Daoy (cell line): ENCODE measurements around a stretch of chr18.

GRCh38 chr18:61812170-61812521 lies 80.7 kb downstream of the RNF152 start:
- RAMPAGE, long total RNA: no peak

GRCh38 chr18:61866715-61867065 lies 26.1 kb downstream of the RNF152 start:
- RAMPAGE, long total RNA: no peak

DNA sequence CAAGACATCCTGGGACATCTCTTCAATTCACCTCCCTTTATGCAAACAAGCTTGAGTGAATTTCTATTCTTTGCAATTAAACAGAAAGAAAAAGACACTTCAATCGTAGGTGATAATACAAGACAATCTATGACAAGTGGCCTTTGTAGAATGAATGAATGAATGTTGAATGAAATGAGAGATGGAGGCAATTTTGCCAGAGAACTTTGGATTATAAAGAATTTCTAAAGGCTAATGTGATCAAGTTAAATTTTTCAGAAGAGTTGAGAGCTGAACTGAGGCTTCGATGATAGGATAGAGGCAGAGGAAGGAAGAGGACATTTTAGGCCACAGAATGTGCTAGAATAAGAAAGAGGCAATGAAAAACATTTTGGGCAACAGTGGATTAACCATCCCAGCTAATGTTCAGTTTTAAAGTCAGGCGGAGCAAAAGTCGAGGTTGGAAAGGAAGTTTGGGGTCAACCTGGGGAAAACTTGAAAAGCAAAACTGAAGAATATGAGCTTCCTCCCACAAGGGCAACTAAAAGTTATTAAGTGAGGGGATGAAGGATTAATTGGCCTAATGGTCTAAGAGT lies 6.0 kb downstream of the RNF152 start:
- RAMPAGE, long total RNA: no peak

DNA sequence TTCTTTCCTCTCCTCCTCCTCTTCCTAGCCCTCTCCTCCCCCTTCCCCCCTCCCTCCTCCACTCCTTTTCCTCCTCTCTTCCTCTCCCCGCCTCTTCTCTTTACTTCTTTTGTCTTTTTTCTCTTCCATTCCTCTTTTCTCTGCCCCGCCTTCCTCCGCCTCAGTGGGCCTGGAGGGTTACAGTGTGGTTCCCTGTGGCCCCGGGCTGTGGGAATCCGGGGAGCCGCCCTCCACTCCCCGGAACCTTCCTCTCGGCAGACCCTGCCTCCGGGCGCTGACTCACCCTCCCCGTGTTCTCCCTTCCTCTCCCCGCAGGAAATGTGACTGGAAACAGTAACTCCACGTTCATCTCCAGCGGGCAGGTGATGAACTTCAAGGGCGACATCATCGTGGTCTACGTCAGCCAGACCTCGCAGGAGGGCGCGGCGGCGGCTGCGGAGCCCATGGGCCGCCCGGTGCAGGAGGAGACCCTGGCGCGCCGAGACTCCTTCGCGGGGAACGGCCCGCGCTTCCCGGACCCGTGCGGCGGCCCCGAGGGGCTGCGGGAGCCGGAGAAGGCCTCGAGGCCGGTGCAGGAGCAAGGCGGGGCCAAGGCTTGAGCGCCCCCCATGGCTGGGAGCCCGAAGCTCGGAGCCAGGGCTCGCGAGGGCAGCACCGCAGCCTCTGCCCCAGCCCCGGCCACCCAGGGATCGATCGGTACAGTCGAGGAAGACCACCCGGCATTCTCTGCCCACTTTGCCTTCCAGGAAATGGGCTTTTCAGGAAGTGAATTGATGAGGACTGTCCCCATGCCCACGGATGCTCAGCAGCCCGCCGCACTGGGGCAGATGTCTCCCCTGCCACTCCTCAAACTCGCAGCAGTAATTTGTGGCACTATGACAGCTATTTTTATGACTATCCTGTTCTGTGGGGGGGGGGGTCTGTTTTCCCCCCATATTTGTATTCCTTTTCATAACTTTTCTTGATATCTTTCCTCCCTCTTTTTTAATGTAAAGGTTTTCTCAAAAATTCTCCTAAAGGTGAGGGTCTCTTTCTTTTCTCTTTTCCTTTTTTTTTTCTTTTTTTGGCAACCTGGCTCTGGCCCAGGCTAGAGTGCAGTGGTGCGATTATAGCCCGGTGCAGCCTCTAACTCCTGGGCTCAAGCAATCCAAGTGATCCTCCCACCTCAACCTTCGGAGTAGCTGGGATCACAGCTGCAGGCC lies 59.7 kb downstream of the TNFRSF11A start:
- RAMPAGE, long total RNA: no peak

GRCh38 chr18:62526008-62527150 lies 3.6 kb downstream of the ZCCHC2 start:
- RAMPAGE, long total RNA: no peak

- RAMPAGE, long total RNA: no peak
Observed at GRCh38 chr18:62576520-62577187, 53.8 kb downstream of the ZCCHC2 start.

- RAMPAGE, long total RNA: no peak
Observed at GRCh38 chr18:62751137-62751924, 36.0 kb downstream of the PHLPP1 start.

DNA sequence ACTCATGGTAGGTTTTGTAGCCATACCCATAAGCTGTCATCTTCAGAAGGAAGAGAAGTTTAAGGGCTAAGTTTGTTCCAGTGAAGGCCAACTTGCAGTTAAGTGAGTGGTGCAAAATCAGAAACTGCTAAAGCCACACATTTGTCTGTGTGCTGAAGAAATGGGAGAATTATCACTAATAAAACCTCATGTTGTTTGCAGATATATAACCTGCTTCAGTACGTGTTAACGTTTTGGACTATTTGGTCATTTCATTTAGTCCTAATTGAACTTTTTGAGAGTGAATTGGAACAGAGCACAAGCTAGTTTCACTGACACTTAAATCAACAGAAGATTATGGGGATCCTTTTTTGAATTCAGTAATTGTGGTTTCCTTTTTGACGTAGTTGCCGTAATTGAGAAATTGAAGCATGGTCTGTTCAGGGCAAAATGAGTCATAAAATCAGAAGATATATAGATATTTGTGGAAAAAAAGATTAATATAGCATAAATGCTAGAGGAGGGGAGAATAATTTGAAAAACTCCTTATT lies 69.2 kb downstream of the PHLPP1 start:
- RAMPAGE, long total RNA: no peak

- RAMPAGE, long total RNA: no peak
Observed at GRCh38 chr18:62881690-62882172, 166.4 kb downstream of the PHLPP1 start.

- RAMPAGE, long total RNA: no peak
Observed at GRCh38 chr18:62939419-62939893, 224.1 kb downstream of the PHLPP1 start.

DNA sequence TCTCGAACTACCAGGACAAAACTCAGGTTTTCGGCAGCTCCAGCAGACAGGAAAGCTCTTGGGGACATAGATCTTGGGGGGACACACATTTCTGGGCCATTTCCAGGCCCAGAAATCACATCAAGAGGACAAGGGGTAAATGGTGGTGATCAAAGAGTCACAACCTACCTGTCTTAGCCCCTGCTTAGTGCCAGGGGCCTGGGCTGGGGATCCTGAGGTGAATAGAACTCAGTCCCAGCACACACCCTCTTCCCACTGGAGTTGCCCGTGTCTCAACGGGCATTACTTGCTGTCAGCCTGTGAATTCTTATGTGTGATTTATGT lies 261.3 kb downstream of the BCL2 start:
- RAMPAGE, long total RNA: no peak

GRCh38 chr18:63190022-63190535 lies 129.5 kb downstream of the BCL2 start:
- RAMPAGE, long total RNA: no peak

DNA sequence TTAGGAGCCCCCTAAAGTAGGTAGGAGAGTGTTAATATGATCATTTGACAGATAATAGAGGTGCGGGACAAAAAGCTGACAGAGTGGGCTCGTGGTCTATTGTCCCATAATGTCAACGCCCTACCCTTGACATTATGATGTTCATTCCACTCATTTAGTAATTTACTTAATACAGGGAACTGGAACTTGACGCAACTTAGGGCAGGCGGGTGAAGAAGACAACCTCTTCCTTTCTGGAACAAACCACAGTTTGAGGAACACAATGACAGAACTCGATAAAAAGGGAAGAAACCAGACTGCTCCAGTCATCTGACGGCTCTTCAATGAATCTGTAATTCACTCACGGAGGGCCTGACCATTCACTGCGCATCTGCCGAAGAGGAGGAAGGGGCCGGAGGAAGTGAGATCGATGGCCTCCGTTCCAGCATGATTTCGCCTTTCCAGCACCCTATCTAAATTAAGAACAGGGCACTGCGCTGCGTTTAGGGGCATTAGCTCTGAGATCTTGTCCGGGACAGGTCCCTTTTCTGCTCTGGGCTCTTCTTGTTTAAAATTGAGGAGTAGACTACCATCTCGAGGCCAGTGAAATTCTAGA lies 83.1 kb downstream of the BCL2 start:
- RAMPAGE, long total RNA: no peak

GRCh38 chr18:63236923-63237590 lies 82.5 kb downstream of the BCL2 start:
- RAMPAGE, long total RNA: no peak

GRCh38 chr18:63258553-63259897 lies 60.5 kb downstream of the BCL2 start:
- RAMPAGE, long total RNA: no peak

GRCh38 chr18:63290863-63291160 lies 28.8 kb downstream of the BCL2 start:
- RAMPAGE, long total RNA: no peak

DNA sequence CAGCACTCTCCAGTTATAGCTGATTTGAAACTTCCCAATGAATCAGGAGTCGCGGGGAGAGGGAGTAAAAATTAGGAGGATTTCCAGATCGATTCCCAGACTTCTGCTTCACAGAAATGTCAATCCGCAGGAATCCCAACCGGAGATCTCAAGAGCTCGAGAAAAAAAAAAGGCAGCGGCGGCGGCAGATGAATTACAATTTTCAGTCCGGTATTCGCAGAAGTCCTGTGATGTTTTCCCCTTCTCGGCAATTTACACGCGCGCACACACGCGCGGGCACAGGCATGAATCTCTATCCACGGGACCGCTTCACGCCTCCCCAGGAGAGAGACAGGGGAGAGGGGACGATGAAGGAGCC lies 326 bp downstream of the BCL2 start:
- RAMPAGE, long total RNA: no peak

GRCh38 chr18:63683082-63683622 lies 19.6 kb upstream of the SERPINB11 start:
- RAMPAGE, long total RNA: no peak

DNA sequence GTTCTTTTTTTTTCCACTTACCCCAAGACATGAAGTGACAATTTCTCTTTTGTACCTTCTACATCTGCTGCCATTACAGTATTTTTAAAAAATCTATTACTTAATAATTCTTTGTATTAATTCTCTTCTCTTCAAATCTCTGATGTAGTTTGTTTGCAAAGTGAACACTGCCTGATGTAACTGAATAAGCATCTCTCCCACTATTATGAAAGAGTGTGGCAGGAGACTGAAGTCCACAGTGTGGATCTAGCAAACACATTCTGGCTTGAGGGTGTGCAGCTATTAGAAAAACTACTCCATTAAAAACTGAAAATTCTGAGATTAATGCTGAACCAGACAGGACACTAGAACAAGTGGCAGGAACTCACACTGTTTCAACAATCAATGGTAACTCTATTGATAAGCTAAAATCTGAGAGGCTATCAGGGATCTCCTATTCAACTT lies 5.0 kb upstream of the SERPINB8 start:
- RAMPAGE, long total RNA: no peak

DNA sequence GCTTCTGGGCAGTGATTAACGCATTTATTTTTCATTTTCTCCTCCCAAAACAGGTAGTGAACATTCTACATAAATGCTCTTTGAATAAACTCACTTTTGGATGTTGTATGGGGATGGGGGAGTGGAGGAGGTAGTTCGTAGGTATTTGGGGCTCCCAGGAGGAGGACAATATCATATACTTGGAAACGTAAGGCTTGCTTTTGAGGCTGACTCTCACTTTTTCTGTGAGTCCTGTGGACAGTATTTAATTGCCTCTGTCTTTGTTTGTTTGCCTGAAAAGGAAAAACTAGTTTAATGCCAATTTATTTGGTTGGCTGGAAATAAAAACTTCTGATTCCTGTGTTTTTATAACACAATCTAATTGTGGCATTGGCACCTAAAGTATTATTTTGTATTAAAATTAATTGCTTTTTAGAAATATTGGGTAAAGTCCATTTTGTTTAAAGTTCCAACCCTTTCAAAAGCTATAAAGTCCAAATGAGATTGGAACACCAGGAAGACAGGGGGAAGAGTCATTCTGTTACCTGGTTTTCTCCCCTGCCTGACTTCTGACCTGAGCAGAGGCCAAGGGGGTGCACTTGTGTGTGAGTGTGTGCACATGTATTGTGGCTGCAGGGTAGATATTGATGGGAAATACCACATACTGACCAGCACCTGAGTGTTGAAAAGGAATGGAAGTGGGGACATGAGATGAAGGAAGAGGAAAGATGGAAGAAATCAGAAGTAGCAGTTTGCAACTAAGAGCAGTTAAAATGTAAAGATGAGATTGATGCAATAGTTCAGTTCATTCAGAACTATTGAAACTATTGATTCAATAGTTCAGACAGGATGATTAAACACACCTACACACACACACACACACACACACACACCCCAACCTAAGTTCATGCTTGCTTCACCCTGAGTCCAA lies 4.6 kb downstream of the SERPINB8 start:
- RAMPAGE, long total RNA: no peak